Thoracic aorta endothelial cell (primary cell): ENCODE measurements around a stretch of chr4.

- CAGE, long polyA plus RNA = no peak
Measured at GRCh38 chr4:168773489-168773775, 236.6 kb downstream of the CBR4 start.

GRCh38 chr4:168784042-168784479 lies 226.0 kb downstream of the CBR4 start:
- CAGE, long polyA plus RNA = no peak

DNA sequence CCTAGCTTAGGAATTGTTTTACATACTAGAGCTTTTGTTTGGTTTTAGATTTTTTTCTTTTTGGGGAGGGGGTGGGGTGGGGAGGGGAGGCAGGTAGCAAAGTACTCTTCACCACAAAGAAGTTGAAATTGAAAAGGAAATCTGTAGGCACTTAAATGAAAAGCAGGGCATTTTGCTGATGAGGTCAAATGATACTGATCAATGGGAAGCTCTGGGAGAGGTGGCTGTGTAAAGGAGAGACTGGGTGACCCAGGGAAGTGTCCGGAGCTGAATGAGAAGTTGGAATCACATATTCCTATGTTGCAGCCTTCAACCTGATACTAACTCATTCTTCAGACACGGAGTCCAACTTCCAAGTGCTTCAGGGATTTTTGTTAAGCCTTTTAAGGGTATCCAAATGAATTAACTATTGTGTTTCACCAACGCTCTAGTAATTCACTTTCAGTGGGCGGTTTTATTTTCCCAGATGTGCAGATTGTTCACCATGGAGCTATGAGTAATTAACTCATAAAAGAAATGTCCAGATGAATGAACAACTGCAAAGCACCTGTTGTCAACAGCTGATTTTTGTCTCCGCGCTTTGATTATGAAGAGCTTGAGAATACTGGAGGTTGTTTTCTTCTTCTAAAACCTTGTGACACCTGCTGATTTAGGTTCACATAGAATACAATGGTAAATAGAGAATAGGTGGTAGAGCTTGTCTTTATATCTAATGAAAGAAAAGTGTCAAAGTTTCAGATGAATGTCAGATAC lies 187.7 kb downstream of the CBR4 start:
- CAGE, long polyA plus RNA = no peak

- CAGE, long polyA plus RNA = no peak
Measured at GRCh38 chr4:168878111-168878823, 131.8 kb downstream of the CBR4 start.

DNA sequence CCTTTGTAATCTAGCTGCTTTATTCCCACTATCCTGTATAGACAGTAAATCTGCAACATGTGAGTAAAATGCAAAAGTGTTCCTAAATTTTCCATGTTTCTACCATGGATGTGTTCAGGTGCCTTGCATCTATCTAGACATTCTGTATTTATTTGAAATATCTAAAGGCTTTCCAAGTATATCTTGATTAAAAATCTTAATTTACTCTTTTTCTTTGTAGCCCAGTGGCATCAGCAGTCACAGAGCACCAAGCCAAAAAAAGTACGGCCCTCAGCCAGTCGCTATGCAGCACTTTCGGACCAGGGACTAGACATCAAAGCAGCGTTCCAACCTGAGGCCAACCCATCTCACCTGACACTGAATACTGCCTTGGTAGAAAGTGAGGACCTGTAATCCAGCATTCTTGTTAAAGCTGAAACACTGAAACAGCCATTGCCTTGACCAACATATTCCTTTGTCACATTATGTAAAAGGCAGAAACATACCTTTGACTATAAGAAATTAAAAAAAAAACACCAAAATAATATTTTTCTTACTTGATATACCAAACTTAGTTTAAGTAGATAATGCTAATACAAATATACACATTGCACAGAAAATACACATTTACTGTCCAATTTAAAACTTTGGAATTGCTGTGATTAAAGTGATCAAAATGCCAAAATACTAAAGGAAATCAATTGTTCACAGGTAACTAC lies 83.9 kb downstream of the CBR4 start:
- CAGE, long polyA plus RNA = no peak

DNA sequence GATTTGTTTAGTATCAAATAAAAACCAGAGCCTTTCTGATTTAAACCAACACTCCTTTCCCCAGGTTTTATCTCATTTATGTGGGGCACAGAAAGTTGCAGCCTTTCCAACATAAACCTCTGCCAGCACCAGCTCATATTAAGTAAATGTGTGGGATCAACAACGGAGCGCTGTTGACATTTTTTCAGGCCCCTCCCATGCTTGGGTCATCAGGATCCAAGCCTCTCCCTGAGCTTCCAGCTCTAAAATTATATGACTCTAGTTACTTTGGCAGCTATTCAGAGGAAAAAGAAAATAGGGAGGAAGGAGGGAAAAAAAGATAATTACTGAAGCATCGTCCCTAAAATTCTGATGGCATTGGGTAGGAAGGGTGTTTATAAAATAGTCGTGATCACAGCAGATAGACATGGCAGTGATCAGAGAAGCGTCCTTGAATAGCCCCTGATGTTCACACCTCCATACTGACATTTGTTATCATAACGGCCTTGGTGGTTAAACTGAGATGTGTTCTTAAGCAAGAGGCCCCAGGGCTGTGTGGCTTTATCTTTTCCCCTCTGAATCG lies 52.5 kb upstream of the CBR4 start:
- CAGE, long polyA plus RNA = no peak

- CAGE, long polyA plus RNA = no peak
Measured at GRCh38 chr4:169259146-169259835, 11.5 kb downstream of the SH3RF1 start.

DNA sequence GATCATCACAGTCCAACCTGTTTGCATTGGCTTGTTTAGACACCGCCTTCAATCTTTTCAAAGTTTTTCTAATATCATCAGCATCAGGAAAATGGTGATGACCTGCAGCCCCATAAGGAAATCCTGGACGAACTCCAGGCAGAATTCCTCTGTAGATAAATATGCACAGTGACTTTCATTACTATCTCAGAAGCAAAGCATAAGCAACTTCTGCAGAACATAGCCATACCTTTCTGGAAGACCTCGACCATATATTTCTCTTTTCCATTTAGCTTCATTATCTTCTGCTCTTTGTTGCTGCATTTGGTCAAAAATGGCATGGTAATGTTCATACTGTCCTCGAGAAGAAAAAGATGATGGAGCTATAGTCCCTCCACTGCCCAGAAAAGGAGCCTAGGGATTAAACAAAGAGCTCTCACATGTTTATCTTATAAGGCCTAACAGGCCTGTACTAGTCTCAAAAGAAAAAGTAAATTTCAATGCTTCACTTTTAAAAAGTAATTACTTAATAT lies 56.6 kb downstream of the NEK1 start:
- CAGE, long polyA plus RNA = no peak

DNA sequence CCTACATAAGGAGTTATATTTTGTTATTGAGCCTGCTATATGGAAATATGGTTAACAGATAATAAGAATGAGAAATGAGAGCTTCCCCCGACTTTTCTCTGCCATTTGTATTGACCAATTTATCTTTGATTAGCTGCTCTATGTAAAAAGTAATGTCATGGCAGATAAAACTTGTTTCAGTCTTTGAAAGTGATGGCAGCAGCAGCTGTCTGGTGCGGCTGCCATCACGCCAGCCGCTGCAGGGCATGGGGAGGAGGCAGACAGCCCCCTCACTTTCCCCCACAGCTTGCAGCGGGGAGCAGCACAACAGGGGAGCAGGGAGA lies 13.6 kb upstream of the MFAP3L start:
- CAGE, long polyA plus RNA = no peak

- CAGE, long polyA plus RNA = no peak
Measured at GRCh38 chr4:171044065-171044421, 769.2 kb upstream of the GALNTL6 start.

DNA sequence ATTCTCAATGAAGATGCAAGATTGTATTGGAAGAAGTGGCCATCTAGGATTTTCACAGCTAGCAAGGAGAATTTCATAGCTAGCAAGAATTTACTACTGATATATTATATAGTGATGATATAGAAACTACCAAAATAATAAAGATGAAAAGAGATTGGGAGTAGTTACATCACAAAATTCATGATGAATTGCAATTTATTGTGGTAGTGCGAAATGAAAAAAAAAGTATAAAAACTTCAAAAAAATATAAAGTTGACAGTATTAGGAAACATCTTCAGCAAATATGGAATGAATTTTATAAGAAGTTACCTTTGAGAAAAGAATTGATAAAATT lies 214.8 kb downstream of the GALNTL6 start:
- CAGE, long polyA plus RNA = no peak

DNA sequence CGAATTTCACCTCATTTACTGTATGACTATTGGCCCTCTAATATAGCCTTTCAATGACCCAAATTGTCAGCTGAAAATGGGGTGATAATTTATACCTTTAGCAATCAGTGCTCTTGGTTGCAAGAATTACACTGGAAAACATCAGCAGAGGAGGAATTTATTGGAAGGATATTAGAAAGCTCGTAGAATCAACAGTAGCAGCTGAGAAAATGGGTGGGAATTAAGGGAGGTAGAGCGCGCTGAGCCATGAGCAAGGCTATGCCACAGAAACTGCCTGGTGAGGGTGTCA lies 110.3 kb upstream of the GALNT7 start:
- CAGE, long polyA plus RNA = no peak

DNA sequence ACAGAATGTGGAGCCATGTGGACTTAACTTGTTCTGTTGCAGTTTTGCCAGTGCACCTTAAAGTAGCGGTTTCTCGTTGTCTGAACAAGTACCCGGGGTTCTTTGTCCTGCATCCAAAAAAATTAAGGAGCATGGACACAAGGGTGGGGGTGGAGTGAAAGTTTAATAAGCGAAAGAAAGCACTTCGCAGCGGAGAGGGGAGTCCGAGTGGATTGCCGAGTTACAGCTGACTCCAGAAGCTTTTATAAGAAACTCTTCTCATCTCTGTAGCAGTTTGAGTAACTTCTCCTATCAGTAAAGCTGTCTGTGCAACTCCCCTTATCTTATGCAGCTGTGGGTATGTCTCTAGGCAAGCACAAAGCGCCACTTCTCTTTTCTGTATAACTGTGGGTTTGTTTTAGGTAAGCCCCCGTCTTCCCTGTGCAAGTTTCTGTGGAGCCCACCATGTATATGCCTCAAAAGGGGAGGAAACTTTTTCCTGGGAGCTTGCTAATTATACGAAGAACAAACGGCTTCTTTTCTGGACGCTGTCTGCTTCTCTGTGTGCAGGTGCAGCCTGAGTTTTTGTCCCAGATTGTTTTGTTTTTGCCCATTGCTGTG lies 52.2 kb downstream of the HMGB2 start:
- CAGE, long polyA plus RNA = no peak

GRCh38 chr4:173329779-173330921 lies 4.0 kb downstream of the HMGB2 start:
- CAGE, long polyA plus RNA = no peak

DNA sequence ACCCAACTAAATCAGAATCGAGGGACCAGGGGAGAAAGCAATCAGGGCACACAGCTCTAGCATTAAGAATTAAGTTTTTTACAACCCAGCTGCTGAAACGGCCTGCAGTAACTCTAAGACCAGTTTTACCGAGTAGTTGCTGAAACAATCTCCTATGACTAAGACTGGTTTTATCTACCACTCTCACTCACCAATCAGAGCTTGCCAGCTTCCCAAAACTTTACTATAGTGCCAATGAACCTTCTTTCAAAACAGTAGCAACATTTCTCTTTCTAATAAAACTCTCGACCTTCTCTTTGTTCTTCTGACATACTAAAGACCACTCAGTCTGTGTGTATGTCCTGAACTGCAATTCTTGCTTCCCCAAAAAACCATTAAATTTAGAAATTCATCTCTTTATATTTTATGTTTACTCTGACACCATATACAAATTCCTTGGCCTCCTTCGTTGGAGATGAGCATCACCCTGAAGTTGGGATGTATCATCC lies 2.7 kb upstream of the SAP30 start:
- CAGE, long polyA plus RNA = no peak

- CAGE, long polyA plus RNA = no peak
Measured at GRCh38 chr4:173370110-173370772, 513 bp upstream of the SAP30 start.

- CAGE, long polyA plus RNA = no peak
Measured at GRCh38 chr4:173371729-173372626, 1.2 kb downstream of the SAP30 start.

DNA sequence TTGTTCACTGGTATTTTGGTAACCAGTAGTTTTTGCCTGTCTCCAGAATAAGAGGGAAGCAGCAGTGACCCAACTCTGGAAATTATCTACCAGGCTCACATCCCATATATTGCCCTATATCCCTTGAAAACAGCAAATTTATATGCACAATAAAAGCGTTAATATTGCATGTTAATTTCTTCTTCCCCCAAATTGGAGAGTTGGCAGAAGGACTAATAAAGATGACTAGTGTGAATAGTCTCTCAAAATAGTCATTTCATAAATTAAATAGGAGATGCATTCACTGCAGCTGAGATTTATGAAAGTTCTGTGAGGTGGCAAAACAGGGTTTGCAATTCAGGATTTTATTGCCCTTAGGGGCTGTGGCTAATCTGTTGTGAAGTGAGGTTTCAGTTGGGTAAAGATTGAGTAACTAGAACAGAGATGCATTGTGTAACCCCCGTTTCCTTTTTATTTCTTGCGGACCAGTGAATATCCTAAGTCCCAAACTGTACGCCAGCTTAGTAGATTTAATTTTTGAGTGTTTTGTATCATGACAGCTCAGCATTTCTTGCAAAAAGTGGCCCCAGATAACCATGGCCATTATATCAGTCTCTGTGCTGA lies 16.1 kb upstream of the SCRG1 start:
- CAGE, long polyA plus RNA = no peak

- CAGE, long polyA plus RNA = no peak
Measured at GRCh38 chr4:173520860-173521450, 9.1 kb downstream of the HAND2 start.

DNA sequence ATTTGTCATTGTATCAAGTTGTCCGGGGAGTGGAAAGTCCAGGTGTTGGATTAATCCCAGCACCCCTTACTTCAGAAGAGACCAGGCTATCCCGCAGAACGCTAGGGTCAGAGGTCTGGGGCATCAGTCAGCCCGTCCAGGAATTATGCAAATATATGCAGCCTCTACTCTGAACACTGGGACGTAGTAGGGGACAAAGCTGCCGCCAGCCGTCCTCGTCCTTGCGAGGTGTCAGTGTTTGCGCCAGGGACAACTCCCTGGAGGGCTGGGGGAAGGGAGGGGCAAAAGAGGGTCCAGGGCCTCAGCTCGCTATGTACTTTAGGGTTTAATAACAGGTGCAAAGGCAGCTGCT lies 8.6 kb downstream of the HAND2 start:
- CAGE, long polyA plus RNA = no peak